Smooth muscle cell (in vitro differentiated cells): Measurements from ENCODE around the gene OXER1.

DNA sequence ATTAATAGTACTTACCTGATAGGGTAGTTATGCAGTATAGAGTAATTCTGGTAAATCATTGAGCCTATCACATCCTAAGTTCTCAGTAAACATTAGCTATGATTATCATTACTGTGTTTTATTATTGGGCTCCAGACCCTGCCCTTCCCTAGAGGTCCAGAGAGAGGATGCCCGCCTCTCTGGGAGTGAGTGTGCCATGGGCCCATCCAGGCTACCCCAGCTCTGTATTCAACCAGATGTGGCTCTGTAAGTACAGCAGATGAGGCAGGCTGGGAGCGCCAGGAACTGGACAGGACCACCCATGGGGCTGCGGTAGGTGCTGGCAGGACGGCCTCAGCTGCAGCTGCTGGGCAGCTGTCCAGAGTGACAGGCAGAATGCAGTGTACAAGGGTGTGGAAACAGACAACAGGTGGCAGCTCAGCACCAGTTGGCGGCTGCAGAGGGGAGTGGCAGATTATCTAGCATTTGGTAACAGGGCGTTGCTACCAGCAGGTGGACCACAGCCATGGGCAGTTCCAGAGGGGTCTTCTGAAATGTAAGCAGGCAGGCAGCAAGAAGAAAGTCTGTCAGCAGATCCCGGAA, 24.4 kb downstream of the PKDCC start:
- RAMPAGE, long total RNA = no peak

- RAMPAGE, long total RNA = no peak
These were observed 8.2 kb downstream of the EML4 start for GRCh38 chr2:42177365-42177829.

- RAMPAGE, long total RNA = no peak
These were observed 18.8 kb downstream of the EML4 start for GRCh38 chr2:42187944-42188350.

DNA sequence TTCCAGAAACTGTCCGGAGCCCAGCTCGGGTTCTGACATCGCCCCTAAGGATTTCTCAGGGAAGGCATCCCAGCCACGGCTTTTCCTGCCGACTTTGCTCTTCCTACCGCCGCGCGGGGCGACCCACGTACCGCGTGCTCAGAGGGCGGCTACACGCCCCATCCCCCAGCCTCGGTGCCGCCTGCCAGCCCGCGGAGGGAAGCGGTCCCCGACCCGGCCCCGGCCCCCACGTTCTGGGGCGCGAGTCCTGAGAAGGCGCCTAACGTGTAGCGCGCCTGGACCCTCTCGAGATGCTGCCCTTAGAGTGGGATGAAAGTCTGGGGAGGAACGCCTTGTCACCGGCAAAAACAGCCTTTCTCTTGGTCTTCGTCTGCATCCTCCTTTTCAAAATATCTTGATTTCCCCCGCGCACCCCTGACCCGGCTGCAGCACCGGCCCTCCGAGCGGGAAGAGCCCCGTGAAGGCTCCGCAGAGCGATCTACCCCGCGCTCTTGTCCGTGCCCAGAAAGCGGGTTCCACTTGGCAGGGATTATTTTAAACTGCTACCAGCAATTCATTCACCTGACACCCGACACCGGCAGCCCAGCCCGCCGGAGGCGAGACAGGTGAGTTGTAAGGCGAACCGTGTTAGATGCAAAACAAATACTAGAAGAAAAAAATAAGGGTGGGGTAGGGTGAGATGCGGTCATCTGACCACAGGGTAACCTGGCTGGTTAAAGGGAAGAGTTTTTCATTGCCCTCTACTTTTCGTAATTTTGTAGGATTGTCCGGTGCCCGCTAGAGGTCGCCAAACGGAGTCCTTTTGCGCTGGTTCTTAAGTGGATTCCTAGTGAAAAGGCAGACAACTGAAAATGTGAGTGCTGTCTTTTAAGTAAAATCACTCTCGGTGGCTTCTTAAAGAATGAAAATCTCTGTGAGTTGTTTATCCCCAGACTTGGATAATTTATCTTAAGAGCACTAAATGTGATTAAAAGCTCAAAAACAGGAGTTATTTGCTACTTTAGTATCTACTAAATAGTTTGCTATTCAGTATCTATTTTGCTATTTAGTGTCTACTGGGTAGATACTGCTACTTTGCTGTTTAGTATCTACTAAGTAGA, 970 bp upstream of the KCNG3 start:
- RAMPAGE, long total RNA = no peak

DNA sequence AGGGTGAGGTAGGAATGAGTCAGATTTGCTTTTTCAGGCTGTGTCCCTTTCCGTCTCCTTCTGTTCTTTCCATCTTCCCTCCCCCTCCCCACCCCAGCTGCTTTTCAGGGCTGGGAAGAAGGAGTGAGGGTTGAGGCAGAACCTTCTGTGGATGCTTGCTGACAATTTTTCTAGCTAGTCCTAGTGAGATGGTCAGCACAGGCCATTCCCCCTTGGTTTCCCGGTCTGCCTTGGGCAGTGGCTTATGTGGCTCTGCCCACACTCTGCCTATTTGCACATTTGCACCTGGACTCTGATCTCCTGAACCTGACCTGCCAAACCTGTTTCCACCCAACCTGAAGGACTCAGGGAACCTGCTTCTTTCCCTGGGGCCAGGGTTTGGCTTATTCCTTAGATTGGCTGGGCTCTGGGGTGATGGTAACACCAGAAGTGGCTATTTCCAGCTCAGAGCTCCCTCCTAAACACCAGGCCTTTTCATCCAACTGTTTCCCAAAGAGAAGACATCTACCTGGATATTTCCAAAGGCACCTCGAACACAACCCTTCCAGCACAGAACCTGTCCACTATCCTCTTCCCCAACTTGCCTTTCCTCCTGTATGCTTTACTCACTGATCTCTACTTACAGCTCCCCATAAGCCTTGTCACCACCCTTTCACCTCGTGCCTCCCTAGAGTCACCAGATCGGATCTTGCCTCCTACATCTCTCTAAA, 5.9 kb upstream of the MTA3 start:
- RAMPAGE, long total RNA = no peak

GRCh38 chr2:42763861-42764414, at the start of gene OXER1:
TSS of gene OXER1 (minus strand) at chr2:42764135.
- RAMPAGE, long total RNA = no peak

GRCh38 chr2:42795780-42796227, 3.4 kb upstream of the HAAO start:
- RAMPAGE, long total RNA = no peak

GRCh38 chr2:42809015-42809524, 16.7 kb upstream of the HAAO start:
- RAMPAGE, long total RNA = no peak

GRCh38 chr2:42809525-42809763, 17.1 kb upstream of the HAAO start:
- RAMPAGE, long total RNA = no peak

GRCh38 chr2:42863949-42864305, 71.5 kb upstream of the HAAO start:
- RAMPAGE, long total RNA = no peak

DNA sequence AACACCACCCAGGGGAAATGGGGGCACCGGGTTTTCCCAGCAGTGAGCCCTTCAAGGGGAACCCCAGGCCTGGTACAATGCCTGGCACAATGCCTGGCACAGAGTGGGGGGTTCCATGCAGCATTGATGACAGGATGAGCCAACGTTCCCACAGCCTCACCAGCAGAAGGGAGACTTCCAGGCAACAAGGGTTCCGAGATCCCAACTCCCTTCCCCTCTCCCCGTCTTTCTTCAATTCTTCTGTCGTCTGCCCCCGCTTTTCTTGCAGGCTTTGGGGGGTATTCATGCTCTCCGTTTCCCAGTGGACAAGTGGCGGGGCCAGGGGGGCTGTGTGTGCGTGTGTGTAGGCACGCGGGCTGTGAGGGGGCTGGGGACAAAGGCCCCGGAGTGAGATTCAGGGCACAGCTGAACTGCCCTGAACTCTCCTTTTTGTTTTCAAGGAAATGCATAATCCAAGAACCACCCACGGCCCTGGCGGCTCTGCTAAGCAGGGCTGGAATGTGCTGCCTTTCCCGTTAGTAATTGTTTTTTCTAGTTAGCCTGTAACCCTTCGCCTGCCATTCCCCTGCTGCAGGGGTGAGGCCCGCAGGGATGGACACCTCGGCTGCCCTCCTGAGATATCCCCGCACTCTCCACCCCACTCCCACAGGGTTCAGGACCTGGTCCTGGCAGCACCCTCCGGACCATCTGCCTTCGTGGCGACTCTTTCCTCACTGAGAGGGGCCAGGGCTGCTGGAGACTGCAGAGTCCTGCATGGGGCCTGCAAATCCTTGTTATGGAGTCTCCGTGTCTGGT, 132.3 kb upstream of the HAAO start:
- RAMPAGE, long total RNA = no peak

DNA sequence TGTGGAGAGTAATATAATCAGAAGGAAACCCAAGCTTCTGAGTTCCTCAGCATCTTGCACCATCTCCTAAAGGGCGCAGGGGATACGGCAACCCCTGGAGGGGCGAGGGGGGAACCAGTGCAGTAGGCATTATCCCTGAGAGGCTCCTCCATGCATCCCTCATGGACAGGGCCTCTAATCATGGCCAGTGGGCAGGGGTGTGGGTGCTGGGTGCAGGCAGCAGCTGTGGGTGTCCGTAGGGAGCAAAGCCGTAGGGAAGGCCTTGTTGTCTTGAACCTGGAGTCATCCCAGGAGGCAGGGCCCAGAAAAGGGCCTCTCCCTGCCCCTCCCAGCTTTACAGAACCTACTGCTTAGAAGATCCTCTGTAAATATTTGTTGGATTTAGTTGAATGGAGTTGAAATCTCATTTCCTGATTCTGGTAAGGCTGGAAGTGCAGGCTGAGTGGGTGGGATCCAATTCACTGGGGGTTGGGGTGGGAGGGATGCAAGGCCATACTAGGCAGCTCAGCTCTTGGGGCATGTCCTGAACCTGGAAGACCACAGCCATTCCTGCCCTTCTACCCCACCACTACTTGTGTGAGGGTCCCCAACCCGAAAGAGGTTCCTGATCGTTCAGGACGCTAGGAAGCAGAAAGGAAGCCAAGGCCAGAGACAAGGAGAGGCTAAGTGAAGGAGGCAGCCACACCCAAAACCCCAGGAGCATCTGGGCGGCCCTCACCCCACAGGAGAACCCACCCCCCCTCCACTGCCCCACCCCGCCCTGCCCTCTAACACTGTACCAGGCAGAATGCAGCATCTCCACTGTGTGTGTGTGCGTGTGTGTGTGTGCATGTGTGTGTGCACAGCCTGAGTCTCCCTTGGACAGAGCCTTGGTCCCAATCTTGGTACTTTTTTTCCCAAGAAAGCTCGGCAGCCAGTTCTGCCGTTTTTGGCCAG, 207.2 kb upstream of the HAAO start:
- RAMPAGE, long total RNA = no peak

GRCh38 chr2:43026380-43026691, 200.1 kb downstream of the ZFP36L2 start:
- RAMPAGE, long total RNA = no peak

GRCh38 chr2:43026701-43027526, 199.5 kb downstream of the ZFP36L2 start:
- RAMPAGE, long total RNA = no peak

GRCh38 chr2:43059102-43059493, 167.3 kb downstream of the ZFP36L2 start:
- RAMPAGE, long total RNA = no peak

GRCh38 chr2:43084534-43085130, 141.8 kb downstream of the ZFP36L2 start:
- RAMPAGE, long total RNA = no peak

DNA sequence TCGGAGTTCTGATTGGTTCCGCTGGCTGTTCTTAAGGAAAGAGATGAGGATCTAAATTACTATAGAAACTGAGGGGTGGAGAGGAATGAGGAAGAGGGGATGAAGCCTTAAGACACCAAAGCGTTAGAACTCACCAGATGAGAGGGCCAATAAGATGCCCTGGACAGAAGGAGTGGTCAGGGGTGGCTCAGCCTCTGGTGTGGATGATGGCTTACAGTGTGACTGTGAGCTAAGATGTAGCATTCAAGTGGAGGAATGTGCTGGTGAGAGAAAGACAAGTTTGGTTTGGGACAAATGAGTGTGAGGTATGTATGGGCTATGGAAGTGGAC, 97.8 kb downstream of the ZFP36L2 start:
- RAMPAGE, long total RNA = no peak

GRCh38 chr2:43130794-43131992, 95.2 kb downstream of the ZFP36L2 start:
- RAMPAGE, long total RNA = no peak

DNA sequence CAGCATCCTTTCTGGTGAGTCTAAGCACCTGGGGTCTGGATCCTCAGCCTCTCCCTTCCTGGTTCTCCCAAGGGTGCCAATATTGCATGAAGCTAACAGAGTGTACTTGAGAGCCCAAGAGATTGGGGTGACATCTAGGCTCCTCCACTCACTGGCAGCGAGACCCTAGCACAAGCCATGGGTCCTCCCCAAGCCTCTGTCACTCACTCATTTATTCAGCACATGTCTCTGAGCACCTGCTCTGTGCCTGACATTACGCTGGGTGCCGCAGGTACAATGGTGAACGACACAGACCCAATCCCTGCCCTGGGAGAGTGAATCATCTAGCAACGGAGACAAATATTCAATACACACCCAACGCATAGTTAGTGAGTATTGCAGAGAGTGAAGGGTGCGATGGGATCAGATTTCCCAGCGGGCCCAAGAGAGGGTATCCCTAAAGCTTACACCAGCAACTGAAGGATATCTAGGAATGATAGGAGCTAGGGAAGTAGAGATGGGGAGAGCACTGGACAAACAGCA, 45.6 kb downstream of the ZFP36L2 start:
- RAMPAGE, long total RNA = no peak

- RAMPAGE, long total RNA = no peak
These were observed 26.5 kb downstream of the ZFP36L2 start for GRCh38 chr2:43199708-43200517.